Aortic smooth muscle cell (primary cell): ENCODE measurements around a stretch of chr17.

GRCh38 chr17:76731433-76732114, 4.9 kb downstream of the METTL23 start:
- RRBS = no CpG with 5 or more reads among the region's 2 CpGs

DNA sequence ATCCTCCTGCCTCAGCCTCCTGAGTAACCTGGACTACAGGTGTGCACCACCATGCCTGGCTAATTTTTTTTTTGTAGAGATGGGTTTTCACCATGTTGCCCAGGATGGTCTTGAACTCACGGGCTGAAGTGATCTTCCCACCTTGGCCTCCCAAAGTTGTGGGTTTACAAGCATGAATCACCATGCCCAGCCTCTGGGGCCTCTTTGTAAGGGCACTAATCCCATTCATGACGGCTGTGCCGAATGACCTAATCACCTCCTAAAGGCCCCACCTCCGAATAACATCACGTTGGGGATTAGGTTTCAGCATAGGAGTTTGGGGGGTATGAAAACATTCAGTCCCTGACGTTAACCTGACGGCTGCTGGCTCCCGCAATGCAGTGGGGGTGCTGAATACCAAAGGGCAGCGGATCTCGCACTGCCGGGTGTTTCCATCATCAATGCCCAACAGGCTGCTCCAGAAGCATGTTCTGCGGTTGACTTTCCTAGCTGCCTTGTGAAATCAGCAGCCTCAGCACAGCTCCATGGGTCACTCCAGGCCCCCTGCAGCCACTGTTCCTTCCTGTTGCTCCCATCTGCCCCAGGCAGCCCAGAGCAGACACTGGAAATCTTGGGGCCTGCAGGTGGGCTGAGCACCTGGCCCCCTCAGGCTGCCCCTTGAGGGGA, 120.8 kb upstream of the SEC14L1 start:
- RRBS = no CpG with 5 or more reads among the region's 12 CpGs

DNA sequence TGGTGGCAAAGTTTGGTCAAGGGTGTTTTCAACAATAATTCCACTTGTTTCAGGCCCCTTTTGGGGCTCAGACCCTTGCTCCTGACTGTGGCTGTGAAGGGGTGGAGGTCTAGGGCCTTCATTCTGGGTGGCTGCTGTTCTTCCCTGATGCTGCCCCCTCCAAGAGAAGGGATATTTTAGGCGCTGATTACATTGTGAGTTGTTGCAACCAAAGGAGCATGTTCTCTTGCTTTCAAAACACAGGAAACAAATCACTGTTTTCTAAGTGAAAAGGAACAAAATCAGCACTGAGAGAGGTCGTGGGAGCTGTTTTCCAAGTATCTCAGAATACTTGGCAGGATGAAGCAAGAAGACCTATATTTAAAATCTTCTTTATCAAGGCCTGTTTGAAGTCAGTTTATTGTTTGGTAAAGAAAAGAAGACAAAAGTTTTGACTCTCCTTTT, 25.3 kb upstream of the SEC14L1 start:
- RRBS = no CpG with 5 or more reads among the region's 2 CpGs

DNA sequence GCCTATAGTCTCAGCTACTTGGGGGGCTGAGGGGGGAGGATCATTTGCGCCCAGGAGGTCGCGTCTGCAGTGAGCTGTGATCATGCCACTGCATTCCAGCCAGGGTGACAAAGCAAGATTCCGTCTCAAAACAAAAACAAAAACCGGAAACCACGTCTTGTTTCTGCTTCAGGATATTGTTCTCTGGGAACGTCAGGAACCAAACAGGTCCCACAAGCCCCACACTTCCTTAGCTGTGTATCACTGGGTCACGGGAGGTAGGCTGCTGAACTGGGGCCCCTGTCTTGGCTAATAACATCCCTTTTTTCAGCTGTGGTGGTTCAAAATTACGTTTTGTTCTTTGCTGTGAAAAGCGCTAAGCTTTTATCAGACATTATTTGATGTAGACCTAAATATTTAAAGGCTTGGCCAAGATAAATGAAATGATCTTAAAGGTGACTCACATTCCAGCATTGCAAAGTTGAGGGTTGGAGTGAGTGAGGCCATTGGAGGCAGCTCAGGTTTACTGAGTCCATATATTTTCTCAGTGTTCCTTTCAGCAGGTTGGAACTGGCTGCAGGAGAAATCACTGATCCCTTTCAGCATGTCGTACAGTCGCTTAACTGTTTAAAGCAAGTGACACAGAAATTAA, 16.4 kb upstream of the SEC14L1 start:
- RRBS = no CpG with 5 or more reads among the region's 12 CpGs

DNA sequence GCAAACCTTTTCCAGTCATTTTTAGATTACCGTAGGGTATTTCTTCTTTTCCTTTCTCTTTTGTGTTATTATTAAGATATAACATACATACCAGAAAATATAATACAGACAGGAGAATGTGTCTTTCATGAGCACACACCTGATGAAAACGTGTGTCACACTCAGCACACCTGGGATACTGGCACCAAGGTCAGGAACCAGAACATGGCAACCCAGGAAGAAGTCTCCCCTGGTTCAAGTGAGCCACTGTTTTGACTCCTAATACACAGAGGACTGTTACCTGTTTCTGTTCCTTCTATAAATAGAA, 3.4 kb downstream of the SEC14L1 start:
- RRBS = no CpG with 5 or more reads among the region's 2 CpGs

DNA sequence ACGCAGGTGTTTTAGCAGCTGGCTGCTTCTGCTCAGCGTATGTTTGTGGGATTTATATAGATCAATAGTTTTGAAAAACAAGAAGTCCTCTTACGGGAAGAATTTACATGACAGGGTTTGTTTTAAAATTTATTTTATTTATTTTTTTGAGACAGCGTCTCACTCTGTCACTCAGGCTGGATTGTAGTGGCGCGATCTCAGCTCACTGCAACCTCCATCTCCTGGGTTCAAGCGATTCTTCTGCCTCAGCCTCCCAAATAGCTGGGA, 3.6 kb downstream of the SEC14L1 start:
- RRBS = no CpG with 5 or more reads among the region's 7 CpGs

DNA sequence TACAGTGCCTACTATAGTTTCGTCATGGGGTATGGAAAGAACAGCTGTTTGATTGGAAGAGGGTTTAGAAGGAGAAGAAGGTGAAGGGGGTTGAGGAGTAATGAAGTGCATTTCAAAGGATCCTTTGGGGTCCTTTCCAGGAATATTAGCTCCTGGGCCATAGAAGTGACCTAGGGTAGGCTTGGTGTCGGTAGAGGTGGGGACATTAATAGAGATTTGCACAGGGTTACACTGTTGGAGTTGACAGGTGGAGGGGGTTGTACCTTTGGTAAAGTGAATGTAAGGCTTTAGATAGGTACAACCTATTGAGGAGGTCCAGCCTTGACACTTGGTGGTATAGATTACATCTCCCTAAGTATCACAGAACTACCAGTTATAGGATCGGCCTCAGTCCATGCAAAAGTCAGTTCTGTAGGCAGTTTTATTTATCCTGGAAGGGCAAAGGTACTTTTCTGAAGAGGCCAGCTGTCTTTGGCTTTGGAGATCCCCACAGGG, 28.9 kb downstream of the SEC14L1 start:
- RRBS = no CpG with 5 or more reads among the region's 3 CpGs

GRCh38 chr17:77186226-77186907, 45.6 kb downstream of the SEC14L1 start:
- RRBS = no CpG with 5 or more reads among the region's 13 CpGs

GRCh38 chr17:77210101-77210797, 69.5 kb downstream of the SEC14L1 start:
- RRBS = no CpG with 5 or more reads among the region's 14 CpGs

DNA sequence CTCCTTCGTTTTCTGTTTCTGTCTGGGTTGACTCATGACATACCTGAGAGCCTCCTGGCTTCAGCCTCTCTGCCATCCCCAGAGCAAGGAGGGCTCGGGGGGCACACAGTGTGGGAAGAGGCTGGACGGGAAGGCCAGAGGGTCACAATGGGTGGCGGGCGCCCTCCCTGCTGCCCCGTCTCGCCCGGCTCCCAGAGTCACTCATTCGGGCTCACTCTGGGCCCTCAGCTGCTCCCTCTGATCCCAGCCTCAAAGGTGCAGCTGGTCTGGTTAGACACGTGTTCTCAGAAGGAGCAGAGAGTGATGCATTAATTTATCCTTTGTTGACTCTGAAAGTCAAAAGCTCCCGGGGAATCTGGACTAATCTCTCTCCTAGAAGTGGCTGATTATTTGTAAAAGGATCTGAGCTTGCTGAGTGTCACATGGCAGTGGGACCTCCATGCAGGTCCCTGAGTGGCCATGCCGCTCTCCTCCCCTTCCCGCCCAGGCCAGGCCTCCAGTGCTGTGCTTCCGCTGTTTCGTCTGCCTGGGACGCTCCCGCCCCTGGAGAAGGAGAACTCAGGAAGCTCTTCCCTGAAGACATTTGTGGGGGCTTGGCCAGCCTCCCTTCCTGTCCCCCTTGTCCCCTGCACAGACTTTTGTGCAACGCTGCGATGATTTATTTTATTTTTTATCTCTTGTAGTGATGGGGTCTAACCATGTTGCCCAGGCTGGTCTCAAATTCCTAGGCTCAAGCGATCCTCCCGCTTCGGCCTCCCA, 52.9 kb upstream of the SEPTIN9 start:
- RRBS = no CpG with 5 or more reads among the region's 22 CpGs

DNA sequence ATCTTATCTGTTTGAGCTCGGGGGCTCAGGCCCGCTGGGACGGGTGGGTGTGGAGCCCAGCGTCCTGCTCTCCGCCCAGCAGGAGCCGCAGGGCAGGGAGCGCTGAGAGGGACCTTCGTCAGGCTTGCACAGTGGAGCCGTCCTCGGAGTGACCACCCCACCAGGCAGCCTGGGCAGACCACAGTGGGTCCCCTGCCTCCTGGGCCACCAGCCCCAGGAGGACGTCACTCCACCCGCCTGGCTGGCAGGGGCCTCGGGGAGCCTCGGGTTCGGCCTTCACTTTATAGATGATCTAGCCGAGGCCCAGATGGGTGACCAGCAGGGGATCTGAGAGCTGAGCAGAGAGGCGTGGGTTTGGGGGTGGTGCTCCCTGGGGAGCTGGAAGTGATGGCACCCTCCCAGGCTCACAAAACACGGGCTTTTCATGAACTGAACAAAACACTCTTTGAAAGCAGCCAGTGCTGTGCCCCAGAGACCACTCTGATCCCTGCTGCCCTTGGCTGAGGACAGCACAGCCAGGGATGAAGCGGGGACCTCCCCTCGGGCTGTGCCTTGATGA, 40.6 kb downstream of the SEPTIN9 start:
- RRBS = no CpG with 5 or more reads among the region's 20 CpGs

DNA sequence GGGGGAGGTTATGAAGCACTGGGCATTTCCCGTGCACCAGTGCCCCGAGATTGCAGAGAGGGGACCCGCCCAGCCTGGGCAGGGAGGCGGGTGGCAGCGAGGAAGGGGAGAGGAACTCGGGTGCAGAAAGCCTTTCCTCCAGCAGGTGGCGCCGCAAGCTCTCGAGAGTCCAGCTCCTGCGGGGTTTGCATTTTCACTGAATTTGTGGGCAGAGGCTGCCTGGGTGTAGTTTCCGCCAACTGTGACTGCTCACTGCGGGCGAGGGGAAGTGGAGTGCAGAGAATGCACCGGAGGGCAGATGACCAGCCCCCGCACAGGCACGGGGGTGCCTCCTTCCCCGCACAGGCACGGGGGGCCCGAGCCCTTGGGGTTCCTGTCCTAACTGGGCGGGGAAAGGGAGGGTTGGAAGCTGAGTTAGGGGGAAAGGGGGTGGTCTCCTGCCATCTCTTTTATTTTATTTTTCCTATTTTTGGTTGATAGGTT, 50.2 kb downstream of the SEPTIN9 start:
- RRBS = no CpG with 5 or more reads among the region's 20 CpGs

GRCh38 chr17:77352440-77352904, 71.2 kb downstream of the SEPTIN9 start:
- RRBS = no CpG with 5 or more reads among the region's 13 CpGs

- RRBS = 1% methylated on average over 46 of the region's 103 CpGs
Observed at GRCh38 chr17:77372731-77373718, 91.7 kb downstream of the SEPTIN9 start.

DNA sequence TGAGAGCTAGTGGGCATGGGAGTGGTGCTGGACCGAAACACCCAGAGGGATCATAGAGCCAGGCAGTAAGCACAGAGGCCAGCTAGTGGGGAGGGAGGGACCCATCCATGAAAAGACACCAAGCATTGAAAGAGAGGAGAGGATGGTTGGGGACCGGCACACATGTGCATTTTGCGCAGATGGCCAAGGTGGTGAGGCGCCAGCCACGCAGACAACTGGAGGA, 117.5 kb downstream of the SEPTIN9 start:
- RRBS = 96% methylated on average over 2 of the region's 5 CpGs

DNA sequence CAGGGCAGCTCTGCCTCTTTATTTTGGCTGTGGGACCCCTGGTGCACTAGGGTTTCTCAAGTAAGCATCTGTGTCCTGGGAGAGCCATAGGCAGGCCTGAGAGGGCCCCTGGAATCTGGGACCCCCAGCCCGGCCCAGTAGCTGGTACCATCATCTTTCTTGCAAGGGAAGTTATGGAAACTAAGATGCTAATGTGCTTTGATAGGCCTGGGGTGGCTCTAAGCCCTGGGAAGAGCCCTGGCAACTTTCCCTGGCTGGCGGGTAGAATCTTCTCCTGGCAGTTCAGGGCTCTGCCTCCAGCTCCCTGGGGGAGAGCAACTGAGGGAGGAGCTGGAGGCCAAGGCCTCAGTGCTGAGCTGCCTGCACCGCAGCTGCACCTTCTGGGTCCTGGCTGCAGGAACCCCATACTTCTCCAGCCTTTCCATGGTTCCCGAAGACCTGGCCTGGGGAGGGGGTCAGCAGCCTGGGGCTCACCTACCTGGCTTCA, 193.0 kb downstream of the SEPTIN9 start:
- RRBS = no CpG with 5 or more reads among the region's 4 CpGs

- RRBS = 73% methylated on average over 4 of the region's 15 CpGs
Observed at GRCh38 chr17:77474982-77475570, 193.8 kb downstream of the SEPTIN9 start.

DNA sequence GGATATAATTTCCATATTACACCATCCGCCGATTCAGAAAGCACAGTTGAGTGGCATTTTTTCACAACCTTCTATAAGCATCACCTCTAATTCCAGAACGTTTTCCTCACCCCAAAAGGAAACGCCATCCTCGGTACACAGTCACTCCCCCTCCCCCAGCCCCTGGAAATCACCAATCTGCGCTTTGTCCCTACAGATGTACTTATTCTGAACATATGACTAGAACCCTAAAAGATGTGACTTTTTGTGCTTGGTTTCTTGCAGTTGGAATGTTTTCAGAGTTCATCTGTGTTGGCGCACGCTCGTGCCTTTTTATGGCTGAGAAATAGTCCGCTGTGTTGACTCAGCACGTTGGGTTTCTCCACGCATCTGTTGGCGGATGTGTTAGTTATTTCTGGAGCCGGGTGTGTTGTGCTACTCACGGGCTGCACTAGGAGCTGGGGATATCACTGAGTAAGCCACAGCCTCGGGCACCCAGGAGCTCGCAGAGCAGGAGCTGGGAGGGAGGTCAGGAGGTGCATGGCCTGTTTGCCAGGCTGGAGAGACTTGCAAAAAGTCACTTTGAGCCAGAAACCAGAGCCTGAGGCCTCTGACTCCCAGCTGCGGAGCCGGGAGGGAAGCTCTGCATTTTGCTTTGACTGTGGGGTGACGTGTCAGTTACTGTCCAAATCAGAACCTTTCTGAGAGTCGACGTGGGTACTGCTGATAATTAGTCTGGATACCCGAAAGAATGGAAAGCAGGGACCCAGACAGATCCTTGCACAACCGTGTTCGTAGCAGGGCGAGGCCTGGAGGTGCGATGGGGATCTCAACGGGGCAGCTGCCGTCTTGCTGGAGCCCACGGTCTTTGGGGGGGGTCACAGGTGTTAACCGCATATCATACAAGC, 196.1 kb downstream of the SEPTIN9 start:
- RRBS = no CpG with 5 or more reads among the region's 31 CpGs

DNA sequence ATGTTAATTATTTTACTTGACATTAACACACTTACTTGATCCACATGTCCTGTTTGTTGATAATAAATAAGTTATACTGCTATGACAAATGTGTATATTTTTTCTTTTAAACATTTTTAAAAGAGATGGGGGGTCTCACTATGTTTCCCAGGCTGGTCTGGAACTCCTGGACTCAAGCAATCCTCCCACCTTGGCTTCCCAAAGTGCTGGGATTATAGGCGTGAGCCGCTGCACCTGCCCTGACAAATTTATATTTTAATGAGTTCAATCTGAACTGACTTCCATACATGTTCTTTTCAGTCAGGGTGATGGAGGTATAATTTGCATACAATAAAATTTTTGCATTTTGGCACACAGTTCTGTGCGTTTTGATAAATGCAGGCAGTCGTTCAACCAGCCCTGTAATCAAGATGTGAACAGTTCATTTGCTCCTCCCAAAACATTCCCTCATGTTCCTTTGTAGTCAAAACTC, 269.5 kb downstream of the SEPTIN9 start:
- RRBS = no CpG with 5 or more reads among the region's 4 CpGs

DNA sequence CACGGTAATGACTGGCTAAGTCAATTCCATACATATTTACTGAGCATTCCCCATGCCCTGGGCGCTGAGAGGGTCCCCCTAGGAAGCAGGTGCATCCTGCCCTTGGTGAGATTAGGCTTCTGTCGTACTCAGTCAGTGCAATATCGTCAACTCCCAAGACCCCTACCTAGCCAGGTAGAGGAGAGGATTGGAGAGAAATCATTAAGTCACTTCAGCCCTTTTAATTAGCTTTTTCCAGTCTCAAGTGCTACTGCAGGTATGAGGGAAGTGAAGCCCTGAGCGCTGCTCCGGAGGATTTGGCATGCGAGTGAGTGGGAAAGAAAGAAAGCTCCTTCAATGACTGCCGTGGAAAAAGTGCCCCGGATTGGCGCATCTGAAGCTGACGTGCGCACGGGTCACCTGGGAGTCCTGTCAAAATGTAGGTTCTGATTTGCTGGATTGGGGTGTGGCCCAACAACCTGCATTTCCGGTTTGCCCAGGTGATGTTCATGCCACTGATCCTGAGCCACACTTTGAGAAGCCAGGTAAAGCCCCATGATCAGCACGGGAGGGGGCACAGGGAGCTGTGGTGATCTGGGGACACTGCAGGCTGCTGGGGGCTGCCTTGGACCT, 309.9 kb downstream of the SEPTIN9 start:
- RRBS = 41% methylated on average over 9 of the region's 15 CpGs